ENCODE measurements around the gene SPATA45.

GRCh38 chr1:212261468-212261882 is 23.7 kb upstream of the PPP2R5A start:
- RRBS, result no CpG with 5 or more reads among the region's 2 CpGs

- RRBS, result no CpG with 5 or more reads among the region's 5 CpGs
These were observed 10.5 kb downstream of the PPP2R5A start for GRCh38 chr1:212295435-212296306.

DNA sequence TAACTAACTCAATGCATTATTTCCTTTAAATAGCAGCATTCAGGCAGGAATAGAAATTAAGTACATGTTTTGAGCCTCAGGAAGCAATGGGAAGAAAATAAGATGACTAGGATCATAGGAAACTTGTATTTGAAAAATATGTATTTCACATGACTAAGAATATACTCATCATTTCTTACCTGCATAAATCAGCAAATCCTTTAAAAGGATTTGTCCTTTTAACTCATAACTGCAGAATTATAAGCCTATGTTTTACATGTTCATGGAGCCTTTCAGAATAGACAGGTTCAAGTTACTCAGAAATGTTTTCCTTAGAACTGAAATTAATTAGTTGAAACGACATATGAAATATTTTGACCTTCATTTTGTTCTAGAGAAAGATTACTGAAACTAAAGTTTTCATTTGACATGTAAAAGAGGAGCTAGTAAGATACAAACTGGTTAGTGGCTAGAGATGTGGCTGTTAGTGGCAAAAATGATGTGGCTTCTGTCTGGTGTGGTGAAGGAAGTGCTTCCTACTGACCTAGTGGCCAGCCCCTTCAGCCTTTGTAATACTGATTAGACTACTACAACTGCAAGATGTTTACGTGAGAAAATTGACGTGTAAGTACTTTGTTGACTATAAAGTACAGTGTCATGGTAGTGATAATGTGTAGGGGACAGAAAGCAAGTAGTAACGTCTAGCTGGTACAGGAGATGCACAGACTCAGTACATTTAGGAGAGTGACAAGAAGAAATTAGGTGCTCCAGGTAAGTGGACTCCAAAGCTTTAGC is 54.8 kb downstream of the PACC1 start:
- RRBS, result no CpG with 5 or more reads among the region's 4 CpGs

DNA sequence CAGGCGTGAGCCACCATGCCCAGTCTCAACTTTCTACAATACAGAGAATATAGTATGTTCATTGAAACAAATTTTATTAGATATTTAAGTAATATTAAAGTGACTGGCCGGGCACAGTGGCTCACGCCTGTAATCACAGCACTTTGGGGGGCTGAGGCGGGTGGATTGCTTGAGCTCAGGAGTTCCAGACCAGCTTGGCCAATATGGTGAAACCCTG is 51.5 kb downstream of the PACC1 start:
- RRBS, result no CpG with 5 or more reads among the region's 4 CpGs

- RRBS, result no CpG with 5 or more reads among the region's 5 CpGs
These were observed 11.5 kb downstream of the NENF start for GRCh38 chr1:212444289-212444549.

DNA sequence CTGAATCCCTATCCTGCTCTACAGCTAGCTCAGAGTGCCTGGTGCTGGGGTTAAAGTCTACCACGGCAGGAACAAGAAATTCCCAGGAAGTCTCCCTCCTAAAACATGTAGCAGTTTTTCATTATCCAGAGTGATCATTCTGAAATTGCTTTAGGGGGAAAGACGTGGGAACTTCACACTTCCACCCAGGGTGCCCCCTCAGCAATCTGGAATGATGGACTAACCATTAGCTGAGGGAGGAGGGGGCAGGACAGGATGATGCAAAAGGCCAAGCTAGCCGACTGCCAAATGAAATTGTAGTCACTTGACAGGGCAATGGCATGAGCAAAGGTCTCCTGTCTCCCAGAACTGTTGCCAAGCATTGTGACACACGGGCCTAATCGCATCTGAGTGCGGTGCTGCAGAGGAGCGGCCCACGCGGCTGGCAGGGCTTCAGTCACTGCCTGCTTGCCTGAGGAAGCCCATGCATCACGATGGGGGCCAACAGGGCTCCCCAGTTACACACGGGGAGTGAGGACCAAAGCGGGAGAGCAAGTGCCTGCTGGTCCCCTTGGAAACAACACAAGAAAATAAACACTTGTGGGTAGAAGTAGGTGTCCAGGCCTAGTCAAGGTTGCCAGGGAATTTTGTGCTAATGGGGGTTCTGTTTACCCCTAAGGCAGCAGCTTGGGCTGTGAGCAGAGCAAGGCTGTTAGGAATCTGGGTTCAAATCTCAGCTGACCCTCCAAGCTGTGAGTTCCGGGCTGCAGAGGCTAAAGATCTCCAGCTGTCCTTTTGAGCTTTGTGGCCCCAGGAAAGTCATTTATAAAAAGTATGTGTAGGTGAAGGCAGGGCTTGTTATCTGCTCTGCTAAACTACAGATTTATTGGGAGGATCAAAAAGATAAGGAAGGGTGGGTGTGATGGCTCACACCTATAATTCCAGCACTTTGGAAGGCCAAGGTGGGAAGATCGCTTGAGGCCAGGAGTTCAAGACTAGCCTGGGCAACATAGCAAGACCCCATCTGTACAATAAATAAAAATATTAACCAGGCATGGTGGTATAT is 85.9 kb downstream of the NENF start:
- RRBS, result no CpG with 5 or more reads among the region's 14 CpGs

DNA sequence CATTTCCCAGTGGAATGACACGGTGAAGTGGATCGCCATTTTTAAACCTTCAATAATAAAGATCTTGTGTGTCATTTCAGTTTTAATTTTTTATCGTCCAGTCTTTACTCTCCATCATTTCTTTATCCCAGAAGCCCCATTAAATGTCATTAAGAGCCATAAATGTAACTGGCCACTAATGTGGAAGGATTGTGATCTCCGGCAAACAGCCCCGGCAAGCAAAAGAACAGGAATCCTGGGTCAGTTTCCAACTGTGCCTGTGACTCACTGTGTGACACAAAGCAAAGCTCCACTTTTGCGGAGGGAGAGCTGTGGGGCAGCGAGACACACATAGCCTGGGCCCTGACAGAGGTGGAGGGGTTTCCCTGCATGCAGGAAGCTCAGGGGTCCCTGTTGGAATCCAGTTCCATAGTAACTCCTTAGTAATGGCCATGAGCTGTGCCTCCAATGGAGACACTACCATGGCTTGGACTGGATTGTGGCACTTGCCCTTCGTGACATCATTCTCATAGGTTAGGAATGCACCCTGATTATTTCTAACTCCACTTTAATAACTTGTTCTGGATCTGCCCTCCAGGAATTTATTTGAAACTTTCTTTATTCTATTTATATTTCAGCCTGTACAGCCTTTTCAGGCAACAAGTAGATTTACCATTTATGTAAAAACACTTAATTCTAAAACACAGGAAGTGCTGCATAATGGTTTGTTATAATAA is 47.1 kb upstream of the ATF3 start:
- RRBS, result no CpG with 5 or more reads among the region's 8 CpGs

DNA sequence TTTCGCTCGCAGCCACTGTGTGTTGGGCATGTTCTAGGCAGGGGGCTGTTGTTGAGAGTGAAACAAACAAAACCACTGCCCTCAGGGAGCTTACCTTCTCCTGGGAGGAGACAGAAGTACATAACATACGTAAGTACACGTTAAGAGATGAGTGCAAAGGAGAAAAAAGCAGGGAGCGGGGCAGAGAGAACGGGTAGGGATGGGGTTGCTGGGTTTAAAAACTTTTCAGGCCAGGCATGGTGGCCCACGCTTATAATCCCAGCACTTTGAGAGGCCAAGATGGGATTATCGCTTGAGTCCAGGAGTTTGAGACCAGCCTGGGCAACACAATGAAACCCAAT is 6.7 kb downstream of the ATF3 start:
- RRBS, result no CpG with 5 or more reads among the region's 8 CpGs

DNA sequence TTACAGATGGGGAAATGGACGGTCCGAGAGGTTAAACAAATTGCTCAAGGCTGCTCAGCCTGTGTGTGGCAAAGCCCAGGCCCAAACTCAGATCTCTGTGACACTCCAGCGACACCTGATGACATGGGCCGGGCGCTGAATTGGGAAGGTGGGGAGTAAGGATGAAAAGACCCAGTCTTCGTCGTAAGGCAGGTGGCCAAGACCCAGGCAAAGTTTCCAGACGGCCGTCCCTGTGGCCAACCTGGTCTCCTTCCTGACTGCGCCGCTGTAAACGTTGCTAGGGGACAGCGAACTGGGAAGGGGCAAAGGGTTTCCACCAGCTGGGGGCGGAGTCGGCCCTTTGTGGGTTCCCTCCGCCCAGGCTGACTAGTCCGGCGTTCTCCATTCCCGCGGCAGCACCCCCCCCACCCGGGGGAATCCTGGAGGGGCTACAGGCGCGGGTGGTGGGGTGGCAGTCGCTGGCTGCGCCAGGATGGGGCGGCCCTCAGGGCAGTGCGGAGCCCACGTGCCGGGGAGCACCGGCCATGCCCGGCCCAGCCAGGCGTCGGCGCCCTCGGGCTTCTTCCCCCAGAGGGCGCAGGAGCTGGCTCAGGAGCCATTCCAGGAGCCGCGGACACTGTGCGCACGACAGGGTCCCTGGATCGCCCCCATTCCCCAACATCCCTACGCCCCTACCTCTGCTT is 640 bp downstream of the BATF3 start:
- RRBS, result 3% methylated on average over 7 of the region's 42 CpGs

DNA sequence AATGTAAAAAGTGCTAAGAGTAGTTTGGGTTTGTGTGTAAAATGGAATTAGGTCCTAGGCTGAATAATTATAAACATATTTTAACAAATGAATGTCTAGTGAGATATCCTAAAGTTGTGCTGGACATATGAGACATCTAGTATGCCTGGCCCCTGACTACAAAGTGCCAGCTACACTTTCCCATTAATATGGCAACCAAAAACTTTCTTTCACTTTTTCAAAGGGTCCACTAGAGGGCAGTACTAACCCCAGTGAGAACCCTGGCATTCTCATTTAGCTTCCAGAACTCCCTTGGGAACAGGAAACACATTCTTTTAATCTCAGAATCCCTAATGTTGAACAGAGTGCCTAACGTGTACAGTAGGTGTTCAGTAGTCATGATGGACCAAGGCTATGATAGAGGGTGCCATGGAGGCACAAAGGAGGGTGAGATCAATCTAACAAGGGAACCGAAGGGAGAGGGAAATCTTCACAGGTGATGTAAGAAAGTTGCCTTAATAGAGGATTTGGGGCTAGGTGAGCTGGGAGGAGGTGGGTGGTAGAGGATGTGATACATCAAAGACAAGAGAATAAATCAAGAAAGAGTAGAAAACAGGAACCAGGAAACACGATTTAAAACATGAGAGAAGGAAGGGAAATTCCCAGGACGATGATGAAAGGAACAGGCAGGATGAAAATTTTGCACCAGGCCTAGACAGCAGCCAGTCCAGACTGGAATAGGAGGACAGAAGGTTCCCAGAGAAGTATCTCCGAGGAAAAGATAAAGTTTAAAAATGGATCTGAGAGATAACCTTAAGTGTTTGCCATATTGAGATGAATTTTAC is 41.6 kb downstream of the NSL1 start:
- RRBS, result no CpG with 5 or more reads among the region's 5 CpGs

DNA sequence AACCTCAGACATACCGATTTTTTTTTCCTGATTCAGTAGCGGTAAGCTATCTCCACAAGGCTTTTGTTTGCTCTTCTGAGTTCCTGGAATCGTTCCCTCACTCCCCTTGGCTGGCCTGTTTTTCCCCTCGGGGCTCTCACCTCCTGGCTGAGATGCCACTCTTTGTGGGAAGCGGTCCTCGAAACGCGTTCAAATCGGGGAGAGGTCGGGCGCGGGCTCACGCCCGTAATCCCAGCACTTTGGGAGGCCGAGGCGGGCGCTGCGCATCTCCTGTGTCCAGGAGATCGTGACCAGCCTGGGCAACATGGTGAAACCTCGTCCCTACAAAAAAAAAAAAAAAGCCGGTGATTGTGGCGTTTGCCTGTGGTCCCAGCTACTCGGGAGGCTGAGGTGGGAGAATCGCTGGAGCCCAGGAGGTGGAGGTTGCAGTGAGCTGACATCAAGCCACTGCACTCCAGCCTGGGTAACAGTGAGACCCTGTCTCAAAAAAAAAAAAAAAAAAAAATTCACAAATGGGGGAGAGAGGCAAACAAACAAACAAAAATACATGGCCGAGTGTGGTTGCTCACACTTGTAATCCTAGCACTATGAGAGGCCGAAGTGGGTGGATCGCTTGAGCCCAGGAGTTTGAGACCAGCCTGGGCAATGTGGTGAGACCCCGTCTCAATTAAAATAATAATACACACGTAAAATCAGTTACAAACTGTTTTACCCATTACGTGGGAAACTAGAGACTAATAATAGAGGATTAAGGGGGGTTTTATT is 637 bp downstream of the TATDN3 start:
- RRBS, result no CpG with 5 or more reads among the region's 30 CpGs

GRCh38 chr1:212847405-212847834 is at the start of gene SPATA45:
Gene SPATA45 (minus strand): TSS chr1:212847649.
- RRBS, result no CpG with 5 or more reads among the region's 4 CpGs

DNA sequence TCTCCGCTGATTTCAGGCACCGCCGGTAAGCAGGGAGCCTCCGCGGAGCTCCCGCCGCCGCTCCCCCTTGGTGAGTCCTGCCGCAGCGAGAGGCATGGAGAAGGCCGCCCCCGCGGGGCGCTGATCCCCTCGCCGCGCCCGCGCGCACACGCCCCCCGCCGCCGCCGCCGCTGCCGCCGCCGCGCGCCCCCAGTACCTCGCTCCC is 884 bp downstream of the VASH2 start:
- RRBS, result 56% methylated on average over 3 of the region's 32 CpGs

GRCh38 chr1:213984912-213985930 is 2.6 kb upstream of the PROX1 start:
- RRBS, result no CpG with 5 or more reads among the region's 59 CpGs

DNA sequence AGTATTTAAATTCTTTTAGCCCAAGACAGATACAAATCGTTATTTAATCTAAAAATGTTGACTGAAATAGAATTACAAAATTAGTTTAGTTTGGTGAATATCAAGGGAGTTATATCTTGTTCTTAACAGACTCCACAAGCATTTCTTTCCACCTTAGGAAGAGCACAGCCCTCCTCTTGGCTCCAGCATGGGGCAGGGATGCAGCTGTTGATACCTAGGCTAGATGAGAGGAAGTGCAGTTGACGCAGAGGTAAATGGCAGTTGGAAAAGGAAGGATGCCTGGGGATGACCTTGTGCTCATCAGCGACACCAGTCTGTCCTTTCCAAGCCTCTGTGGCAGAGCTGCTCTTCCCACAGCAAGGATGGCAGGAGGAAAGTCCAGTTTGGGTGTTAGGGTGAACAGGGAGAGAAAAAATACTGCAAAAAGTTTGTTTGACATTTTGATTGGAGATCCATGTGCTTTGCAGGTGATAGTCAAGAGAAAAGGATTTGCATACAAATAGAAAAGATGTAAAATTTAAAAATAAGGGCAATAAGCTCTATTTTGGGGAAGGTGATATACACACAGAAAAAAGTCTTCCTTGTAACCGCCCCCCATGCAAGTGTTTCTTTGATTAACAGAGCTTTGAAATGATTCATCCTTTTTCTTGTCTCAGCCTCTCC is 6.2 kb downstream of the PROX1 start:
- RRBS, result no CpG with 5 or more reads among the region's 4 CpGs

DNA sequence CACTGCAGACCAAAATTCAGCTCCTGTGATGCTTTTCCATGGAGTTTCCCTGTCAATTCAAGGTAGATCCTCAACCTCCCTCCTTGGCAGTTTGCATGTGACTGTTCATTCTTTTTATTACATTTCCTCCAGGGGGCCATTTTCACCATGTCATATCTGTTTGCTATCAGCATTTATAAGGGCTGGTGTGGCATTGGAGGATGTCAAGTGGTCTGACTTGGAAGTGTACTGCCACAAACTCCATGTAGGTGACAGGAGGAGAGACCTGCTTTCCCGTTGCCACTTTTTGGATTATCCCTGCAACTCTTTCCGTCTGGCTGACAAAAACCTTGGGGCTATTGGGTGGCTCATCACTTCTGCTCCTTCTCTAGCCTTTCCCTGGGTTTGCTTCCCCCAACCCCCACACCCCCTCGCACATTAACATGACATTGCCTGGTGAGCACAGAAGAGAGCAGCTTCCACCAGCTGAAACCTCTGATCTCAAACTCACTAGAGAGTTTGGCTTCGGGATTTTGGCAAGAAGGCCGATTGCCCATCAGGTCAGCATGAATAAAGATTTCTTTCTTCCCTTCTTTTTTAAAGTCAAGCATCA is 39.1 kb downstream of the PROX1 start:
- RRBS, result no CpG with 5 or more reads among the region's 5 CpGs

DNA sequence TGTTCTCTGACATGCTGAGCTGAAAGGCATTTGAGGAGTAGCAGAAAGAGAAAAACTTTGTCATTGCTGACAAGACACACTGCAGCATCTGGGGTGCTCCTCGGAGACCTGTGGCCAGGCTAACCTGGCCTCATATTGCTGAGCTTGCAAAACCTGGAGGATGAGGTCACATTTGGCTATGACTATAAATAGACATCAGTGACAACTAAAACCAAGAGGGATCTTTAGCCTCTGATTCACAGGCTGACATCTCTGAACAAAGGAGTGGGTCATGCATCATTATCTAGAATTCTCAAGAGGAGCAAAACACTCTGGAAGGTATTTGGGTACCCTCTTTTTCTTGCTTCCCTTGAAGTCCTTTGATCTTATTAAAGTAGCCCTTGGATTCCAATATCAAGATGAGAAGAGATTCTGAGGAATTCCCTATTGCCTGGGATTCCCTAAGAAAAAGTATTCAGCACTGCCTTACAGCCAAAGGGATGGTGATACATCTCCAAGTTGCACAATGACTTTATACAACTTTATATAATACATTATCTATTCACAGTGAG is 83.8 kb downstream of the PROX1 start:
- RRBS, result no CpG with 5 or more reads among the region's 1 CpG

GRCh38 chr1:214123088-214123501 is 135.3 kb downstream of the PROX1 start:
- RRBS, result no CpG with 5 or more reads among the region's 6 CpGs

GRCh38 chr1:214445415-214446385 is 105.7 kb downstream of the PTPN14 start:
- RRBS, result no CpG with 5 or more reads among the region's 2 CpGs

Data from Jurkat, Clone E6-1 (cell line).